ENCODE measurements around a stretch of chr1.

DNA sequence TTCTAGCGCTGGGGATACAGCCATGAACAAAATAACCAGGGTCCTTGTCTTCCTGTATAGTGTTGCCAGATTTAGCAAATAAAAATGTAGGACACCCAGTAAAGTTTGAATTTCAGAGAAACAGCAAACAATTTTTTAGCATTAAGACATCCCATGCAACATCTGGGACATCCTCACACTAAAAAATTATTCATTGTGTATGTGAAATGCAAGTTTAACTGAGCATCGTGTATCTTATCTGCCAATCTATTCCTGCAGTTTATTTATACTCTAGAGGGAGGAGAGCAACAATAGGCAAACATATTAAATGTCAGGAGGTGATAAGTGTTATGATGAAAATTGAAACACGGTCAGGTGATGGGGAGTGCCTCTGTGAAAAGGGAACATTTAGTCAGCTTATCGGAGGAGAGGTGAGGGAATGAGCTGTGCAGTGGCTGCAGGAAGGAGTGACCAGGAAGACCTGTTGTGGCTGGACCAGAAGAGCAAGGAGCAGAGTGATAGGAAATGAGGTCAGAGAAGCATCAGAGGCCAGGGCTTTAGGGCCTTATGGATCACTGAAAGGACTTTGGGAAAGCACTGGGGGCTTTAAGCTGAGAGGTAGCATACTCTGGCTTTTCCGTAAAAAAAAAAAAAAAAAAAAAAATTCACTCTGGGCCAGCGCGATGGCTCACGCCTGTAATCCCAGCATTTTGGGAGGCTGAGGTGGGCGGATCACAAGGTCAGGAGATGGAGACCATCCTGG, 815 bp upstream of the EFCAB14 start:
- PRO-cap: no peak

DNA sequence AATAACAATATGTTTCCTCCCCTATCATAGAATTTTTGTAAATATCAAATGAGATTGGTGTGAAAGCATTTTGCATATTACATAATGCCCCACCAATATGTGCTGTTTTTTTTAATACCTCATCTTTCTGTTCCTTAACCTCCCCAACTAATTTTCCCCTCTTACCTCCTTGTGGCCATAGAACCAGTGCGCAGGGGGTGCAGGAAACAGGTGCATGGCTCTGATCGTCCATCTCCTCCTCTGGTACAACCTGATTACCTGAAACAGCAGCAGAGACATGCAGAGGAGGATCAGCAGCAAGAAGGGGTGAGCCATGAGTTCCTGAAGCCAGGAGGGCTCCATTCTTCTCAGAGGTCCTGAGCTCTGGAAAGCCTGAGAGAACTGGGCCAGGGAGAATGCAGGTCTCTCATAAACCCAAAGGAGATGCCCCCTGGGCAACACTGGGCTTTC, 41.2 kb downstream of the CYP4A11 start:
- PRO-cap: no peak

DNA sequence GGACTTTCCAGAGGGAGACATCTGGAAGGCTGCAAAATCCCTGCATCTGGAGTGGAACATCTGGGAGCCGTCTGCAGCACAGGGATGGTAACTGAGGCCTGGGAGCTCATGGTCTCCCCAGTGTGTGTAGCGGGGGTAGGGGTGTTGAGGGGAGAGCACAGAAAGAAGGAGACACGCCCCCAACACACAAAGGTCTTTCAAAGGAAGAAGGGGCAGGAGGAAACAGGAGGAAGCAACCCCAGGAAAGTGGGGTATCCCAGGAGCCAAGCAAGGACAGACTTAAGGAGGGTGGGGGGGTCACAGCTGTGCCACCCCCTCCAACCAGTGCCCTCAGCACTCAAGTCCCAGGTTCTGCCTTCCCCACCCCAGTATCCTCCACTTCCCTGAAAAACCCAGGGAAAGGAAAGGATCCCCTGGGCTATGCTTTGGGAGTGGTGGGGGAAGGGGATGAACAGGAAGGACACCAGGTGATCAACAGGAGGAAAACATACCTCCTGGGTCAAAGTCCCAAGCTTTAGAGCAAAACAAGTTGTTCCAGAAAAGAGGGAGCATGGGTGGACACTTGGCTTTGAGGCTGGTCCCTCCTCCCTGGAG, 2.4 kb upstream of the PDZK1IP1 start:
- PRO-cap: no peak

DNA sequence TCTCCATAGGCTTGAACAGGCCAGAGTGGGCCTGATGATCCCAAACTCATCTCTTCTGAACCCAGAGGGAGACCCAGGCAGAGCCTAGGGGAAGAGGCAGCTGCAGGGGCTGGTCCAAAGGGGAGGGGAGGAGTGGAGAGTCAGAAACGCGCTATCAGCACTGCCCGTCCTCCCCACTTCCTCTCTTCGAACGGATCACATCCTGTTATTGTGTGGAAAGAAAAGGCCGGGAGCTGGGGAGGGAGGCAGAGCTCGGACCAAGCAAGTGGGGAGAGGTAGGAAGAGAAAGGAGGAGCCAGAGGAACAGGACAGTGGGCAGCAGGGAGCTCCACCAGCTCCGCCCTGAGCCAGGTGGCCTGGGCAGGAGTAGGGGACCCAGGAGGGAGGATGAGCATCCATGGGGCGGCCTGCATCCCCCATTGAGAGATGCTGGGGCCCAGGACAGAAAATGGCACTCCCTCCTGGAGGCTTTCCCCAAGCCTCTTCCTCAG, 20.1 kb downstream of the TAL1 start:
- PRO-cap: no peak

GRCh38 chr1:47280693-47281328, 33.1 kb downstream of the STIL start:
- PRO-cap: no peak

- PRO-cap: no peak
These were observed 9.8 kb upstream of the STIL start for GRCh38 chr1:47323593-47324277.

GRCh38 chr1:47324552-47325147, 8.9 kb upstream of the CMPK1 start:
- PRO-cap: no peak

GRCh38 chr1:47558366-47558879, 120.6 kb downstream of the FOXD2 start:
- PRO-cap: no peak

DNA sequence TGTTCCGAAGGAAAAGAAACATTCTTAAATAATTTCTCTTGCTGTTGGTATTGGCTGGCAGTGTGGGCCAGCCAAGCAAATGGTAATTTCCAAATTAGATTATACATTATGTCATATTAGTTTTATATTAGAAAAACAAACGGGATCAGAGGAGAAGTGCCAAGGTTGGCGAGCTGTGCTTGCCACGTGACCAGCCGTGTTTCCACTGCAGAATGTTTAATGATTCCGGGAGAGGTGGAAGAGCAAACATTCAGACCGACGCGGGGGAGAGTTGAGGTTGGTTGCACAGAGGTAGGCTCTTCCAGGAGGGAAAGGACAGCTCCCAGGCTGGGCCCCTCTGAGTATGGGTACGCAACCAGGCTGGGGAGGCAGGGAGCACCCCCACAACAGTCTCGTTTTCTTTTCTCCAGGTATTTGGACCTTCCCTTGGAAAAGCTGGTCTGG, 121.1 kb downstream of the FOXD2 start:
- PRO-cap: no peak

DNA sequence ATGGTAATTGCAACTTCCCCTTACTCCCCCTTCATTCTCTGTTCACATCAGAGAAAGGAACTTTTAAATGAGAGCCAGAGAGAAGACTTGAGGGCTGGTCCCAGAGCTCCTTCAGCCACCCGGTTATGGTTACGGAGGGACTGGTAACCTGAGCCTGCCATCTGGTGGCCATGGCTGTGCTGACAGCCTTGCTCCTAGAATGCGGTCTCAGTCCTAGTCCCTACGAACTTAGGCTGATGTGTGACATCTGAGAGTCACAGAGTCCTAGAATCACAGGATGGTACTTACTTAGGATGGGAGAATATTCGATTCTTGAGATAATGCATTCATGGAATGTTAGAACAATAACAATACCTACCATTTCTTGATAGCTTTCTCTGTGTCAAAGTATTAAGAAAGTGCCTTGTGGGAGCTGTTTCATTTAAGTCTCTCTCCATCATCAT, 270.9 kb downstream of the TRABD2B start:
- PRO-cap: no peak

DNA sequence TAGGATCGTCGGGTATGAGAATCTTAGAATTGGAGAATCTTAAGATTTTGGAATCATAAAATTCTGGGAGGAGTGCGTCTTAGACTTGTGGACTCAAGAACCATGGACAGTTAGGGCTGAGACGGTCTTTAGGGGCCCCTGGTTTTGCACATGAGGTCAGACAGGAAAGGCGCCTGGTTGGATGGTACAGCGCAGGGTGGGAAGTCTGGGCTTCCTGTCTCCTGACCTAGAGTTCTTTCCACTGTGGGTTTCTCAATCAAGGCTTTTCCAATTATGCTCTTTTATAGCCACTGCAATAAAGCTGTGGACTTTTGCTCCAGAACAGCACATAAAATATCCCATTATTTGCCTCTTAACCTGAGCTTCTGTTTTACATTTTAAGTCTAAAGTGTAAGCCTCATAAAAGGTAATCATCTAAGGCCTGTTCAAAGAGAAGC, 270.2 kb downstream of the TRABD2B start:
- PRO-cap: no peak

- PRO-cap: no peak
These were observed 33.6 kb downstream of the TRABD2B start for GRCh38 chr1:47963414-47964070.

DNA sequence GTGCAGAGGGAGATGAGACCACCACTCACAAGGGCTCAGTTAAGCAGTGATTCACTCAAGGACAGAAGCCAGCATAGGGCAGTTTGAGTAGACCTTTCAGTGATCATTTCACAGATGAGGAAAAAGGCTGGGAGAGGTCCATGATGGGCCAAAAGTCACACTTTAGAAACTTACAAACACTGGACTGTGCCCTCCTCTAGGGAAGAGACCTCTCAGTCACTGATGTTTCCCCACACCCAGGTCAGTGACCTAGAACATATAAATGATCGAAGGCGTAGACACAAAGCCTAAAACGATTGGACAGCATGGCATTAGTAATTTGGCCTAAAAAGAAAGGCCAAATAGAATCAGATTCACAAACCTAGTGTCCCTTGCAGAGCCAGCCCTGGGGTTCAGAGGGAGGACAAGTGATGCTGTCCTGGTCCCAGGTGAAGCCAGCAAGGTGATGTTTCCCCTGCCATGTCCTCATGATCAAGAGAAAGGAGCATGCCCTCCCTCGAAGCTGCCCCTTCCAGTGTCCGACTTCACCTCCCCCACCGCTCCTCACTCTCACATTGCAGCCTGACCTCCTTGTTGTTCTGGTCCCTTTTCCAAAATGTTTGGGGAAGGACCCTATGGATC, 27.7 kb downstream of the TRABD2B start:
- PRO-cap: no peak

DNA sequence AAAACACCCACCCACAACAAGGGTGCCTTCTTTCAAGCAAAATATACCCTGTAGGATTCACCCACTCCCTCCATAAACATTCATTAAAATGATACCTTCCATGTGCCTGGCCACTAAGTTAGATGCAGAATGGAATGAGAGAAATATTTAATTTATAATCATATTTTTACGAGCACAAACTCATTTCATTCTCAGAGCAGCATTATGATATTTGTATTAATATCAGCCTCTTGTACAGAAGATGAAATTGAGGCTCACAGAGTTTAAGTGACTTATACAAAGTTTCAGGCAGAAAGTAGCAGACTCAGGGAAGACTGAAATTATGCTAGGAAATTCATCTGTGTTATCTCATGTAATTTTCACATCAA, 2.3 kb upstream of the AGBL4 start:
- PRO-cap: no peak

- PRO-cap: no peak
These were observed 1.4 kb downstream of the ELAVL4 start for GRCh38 chr1:50110122-50110575.

- PRO-cap: no peak
These were observed 117.2 kb downstream of the FAF1 start for GRCh38 chr1:50842699-50843483.

DNA sequence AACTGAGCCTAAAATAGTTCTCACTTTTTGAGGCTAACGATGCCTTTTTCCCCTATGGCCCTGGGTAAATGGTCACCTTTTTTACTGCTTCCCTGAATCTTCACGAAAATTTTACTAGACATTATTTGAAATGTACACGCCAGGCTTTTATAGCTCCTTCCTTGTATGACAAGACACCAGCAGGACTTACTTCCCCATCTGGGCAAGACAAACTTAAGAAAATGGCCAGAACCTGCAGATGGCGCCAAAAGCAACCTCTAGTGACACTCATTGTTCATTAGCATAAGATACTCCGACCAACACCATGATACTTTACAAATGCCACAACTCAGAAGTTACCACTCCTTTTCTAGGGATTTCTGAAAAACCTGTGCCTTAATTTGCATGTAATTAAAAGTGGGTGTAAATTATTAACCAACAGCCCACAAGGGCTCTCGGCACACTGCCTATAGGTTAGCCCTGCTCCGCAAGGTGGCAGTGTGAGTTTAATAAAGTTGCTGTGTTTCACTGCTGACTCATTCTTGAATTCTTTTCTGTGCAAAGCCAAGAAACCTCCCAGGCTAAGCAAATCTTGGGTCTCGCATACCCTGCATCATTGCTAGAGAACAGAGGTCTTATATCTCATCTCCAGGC, 86.6 kb downstream of the FAF1 start:
- PRO-cap: no peak

GRCh38 chr1:50960492-50960640, 299 bp upstream of the FAF1 start:
- PRO-cap: no peak

GRCh38 chr1:50975275-50975766, 5.3 kb downstream of the CDKN2C start:
- PRO-cap: no peak

GRCh38 chr1:50977655-50978740, 8.0 kb downstream of the CDKN2C start:
- PRO-cap: unidirectional peak, plus-strand start at chr1:50978012; unidirectional peak, plus-strand start at chr1:50978059

All from ascending aorta (tissue), 1 donor.